PFSK-1 (cell line): Measurements from ENCODE around the gene EIF2AK3.

GRCh38 chr2:87074968-87075748 is 53.5 kb upstream of the PLGLB1 start:
- RRBS: no CpG with 5 or more reads among the region's 46 CpGs

GRCh38 chr2:87076862-87077383 is 55.3 kb upstream of the PLGLB1 start:
- RRBS: no CpG with 5 or more reads among the region's 37 CpGs

GRCh38 chr2:87443122-87443470 is 304.8 kb upstream of the PLGLB2 start:
- RRBS: no CpG with 5 or more reads among the region's 4 CpGs

GRCh38 chr2:87469058-87470209 is 278.5 kb upstream of the PLGLB2 start:
- RRBS: 73% methylated on average over 1 of the region's 24 CpGs

DNA sequence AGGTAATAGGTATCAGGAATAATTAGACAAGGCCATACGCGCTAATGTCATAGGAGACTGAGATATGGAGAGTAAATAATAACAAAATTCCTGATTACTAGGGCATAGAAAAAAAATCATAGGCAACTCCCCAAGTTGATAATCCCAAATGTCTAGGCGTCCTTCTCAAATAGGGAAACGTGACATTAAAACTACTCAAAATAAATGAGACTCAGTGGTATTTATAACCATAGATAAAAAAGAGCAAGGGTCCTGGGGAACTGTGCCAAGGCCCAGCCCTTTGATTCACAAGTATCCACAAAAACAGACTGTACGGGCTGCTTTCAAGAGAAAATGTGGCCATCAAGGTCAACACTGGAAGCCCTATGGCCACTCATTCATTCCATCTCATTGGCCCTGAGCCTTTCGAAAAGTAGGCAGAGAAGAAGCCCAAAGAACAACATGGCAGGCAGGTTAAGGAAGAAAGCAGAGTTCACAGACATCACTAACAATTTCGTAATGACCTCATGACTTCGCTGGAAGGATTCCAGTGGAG is 252.7 kb upstream of the PLGLB2 start:
- RRBS: no CpG with 5 or more reads among the region's 8 CpGs

- RRBS: no CpG with 5 or more reads among the region's 7 CpGs
These were observed 216.4 kb upstream of the PLGLB2 start for GRCh38 chr2:87531471-87531982.

- RRBS: no CpG with 5 or more reads among the region's 40 CpGs
These were observed 163.5 kb upstream of the PLGLB2 start for GRCh38 chr2:87584201-87585038.

- RRBS: no CpG with 5 or more reads among the region's 13 CpGs
These were observed 143.8 kb upstream of the PLGLB2 start for GRCh38 chr2:87603880-87604703.

DNA sequence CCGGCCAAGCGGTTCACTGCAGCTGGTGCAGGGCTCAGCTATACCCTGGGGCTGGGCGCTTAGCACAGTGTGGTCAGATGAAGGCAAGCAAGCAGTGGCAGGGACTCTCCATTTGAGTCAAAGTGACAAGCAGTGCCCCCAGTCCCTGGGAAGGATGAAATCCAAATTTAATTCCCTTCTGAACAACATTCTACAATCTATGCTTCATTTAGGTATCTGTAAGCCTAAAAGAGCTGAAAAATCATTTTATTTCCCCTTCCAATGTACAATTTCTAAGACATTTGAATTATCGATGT is 88.8 kb upstream of the PLGLB2 start:
- RRBS: no CpG with 5 or more reads among the region's 4 CpGs

GRCh38 chr2:88066572-88066897 is 1.1 kb upstream of the SMYD1 start:
- RRBS: no CpG with 5 or more reads among the region's 3 CpGs

DNA sequence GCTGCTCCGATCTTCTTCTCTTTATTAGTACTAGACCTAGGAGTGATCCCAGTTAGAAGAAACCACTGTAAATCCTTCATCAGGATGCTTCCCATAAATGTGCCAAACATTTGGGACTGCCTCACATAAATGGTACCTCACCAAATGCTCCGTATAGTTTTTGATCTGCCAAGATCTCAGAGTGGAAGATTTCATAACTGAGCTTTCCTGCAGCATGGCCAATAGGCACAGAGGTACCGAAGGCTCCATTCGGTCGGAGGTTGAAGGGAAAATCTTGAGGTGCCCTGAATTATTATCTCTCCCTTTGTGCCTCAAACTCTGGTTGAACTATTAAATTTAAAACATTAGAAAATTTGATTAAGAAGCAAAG is 10.5 kb upstream of the FABP1 start:
- RRBS: no CpG with 5 or more reads among the region's 5 CpGs

DNA sequence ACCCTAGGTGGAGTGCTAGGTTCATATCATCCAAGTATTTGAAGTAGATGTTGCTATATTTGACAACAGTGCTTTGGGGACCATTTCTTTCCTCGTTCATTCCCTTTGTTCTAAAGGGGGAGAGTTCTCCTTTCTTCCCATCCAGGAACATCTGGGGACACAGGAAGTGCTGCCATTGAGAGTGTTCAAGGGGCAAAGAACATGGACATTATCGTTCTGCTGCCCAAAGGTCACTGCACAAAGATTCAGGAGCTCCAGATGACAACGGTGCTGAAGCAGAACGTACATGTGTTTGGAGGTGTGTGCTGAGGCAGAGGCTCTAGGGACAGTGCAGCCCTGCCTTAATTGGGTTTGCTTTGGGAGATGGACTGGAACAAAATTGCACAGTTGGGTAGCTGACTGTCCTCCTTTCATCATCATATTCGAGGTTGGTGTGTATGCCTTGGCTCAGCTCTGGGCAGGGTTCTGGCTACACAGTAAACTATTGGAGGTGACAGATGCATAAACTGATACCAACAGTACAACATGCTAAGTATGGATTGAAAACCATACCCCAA is 5.0 kb downstream of the THNSL2 start:
- RRBS: no CpG with 5 or more reads among the region's 5 CpGs

- RRBS: no CpG with 5 or more reads among the region's 5 CpGs
These were observed 13.8 kb downstream of the TEX37 start for GRCh38 chr2:88538304-88538594.

- RRBS: 1% methylated on average over 40 of the region's 108 CpGs
These were observed at the start of gene EIF2AK3 for GRCh38 chr2:88626677-88627661. TSS of gene EIF2AK3 (minus strand) at chr2:88627464.

- RRBS: no CpG with 5 or more reads among the region's 3 CpGs
These were observed 22.6 kb upstream of the RPIA start for GRCh38 chr2:88668686-88669409.

DNA sequence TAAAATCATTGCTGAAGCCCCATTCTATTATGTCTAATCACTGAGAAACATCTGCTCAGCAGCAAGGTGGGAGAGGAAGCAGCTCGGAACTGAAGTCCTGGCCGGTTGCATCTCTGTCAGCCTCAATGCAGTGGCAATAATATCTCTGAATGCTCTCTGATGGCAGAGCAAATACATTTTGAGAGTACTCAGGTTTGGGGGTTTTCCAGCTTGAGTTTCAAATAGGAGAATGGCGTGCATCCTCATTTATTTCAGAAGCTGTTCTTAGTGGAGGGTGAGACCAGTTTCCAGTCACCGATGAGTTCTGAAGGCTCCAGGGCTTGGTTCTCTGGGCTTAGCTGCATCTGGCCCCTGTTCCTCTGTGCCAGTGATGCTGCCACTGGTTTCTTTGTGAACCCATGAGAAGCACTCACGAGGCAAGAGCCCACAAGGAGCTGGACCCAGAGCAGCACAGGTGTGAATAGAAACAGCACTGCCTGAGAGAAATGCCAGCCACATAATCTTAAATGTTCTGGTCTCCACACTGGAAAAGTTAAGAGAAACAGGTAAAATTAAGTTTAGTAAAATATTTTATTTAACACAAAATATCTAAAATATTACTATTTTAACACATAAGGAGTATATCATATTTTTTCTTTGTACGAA is 63.4 kb downstream of the RPIA start:
- RRBS: no CpG with 5 or more reads among the region's 6 CpGs

- RRBS: no CpG with 5 or more reads among the region's 6 CpGs
These were observed 93.3 kb downstream of the RPIA start for GRCh38 chr2:88784719-88785173.

GRCh38 chr2:88845761-88846049 is 154.2 kb downstream of the RPIA start:
- RRBS: no CpG with 5 or more reads among the region's 2 CpGs

DNA sequence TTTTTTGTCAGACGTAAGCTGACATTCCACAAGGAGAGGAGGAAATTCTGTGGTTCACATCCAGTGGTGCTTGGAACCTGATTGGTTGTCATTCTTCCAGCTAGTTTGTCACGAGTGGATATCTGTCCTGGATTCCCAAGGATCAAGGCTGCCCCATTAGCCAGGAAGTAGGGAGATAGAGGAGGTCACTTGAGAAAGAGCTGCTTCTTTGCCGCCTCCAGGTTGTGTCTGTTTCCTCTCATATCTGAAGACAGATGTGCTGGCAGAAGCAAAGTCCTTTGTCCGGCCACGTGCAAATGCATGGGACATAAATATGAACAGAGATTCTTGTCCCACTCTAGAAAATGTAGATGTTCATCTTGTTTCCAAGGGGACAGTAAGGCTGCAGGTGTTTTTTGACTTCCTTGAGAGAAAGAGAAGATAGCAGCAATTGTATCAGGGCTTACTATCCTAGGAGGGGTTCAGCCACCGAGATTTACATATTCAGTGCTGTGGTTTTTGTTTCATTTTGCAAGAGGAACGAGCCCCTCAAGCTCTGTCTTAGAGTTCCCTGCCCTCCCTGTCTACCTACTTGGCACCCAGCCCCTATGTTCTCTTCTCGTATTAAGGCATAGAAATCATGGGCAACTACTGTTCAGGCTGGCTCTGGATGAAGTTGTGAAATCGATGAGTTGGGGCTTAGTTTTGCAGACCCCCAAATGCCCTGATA is 174.5 kb downstream of the RPIA start:
- RRBS: no CpG with 5 or more reads among the region's 9 CpGs

DNA sequence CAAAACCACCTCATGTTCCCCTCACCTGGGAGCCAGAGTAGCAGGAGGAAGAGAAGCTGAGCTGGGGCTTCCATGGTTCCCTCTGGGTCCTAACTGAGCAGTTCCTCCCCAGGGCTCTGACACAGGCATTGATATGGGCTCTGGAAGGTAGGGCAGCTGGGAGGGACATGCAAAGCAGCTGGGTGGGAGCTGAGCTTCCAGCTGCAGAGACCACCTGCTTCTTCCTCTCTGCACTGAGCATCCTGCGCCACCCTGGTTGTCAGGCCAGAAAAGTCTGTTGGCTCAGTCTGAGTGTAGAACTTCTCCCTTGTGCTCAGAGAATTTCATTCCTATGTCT is 336.1 kb downstream of the RPIA start:
- RRBS: no CpG with 5 or more reads among the region's 1 CpG